Measurements from ENCODE around the genes CHST12 and BRAT1.

DNA sequence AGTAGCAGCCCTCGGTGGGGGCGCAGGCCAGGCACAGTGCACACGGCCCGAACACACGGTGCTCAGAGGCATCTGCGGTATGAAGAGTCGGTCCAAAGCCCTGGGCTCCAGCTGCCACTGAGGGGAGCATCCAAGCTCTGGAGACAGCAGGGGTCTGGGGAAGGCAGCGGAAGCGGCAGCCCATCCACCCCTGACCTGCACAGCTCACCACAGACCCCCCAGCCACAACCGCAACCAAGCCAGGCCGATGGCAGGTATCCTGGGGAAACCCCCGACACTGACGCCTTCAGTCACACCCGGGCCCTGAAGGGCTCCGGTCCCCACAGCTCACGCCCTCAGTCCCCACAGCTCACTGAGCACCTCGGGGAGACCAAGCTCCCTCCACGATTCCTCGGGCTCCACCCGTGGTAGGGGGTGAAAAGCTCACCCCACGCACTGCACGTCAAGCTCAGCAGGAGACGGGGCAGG lies 17.0 kb downstream of the NUDT1 start:
- PRO-cap = no peak

DNA sequence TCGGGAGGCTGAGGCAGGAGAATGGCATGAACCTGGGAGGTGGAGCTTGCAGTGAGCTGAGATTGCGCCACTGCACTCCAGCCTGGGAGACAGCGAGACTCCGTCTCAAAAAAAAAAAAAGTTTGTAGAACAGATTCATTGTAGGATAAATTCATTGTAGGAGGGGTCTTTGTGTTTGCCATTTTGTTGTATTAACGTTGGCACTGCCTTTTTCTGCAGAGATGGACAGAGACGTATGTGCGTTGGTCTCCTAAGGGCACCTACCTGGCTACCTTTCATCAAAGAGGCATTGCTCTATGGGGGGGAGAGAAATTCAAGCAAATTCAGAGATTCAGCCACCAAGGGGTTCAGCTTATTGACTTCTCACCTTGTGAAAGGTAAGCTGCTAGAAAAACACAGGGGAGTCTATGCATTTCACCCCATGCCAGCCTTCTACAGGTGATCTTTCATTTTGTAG lies 9.6 kb downstream of the EIF3B start:
- PRO-cap = no peak

GRCh38 chr7:2402992-2403731 lies at the start of gene CHST12:
TSS of gene CHST12 (plus strand) at chr7:2403611.
- PRO-cap = bidirectional peak, plus-strand start at chr7:2403611, minus-strand start at chr7:2403292

GRCh38 chr7:2409656-2410386 lies 6.4 kb downstream of the CHST12 start:
- PRO-cap = no peak

DNA sequence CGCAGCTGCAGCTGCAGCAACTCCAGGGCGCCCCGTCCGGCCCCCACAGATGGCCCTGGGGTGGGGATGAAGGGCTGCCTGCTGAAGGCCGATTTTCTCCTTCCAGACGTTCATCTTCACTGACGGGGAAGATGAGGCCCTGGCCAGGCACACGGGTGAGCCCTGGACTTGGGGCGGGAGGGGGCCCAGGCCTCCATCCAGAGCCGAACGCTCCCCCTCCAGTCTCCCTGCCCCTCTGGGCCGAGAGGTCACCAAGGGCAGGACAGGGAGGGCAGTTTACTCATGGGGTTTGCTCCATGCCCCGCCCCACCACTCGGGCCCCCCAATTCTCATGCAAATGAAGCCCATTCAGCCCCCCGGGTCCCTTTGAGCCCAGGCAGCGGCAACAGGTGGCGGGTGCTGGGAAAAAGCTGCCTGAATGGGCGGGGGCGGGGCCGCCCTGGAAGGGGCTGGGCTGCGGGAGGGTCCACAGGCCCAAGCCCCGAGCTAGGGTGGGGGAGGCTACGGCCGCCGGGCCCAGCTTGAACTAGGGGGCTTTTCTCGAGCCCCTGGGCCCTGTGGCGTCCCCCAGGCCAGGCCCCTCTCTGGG lies 5.1 kb downstream of the LFNG start:
- PRO-cap = no peak

DNA sequence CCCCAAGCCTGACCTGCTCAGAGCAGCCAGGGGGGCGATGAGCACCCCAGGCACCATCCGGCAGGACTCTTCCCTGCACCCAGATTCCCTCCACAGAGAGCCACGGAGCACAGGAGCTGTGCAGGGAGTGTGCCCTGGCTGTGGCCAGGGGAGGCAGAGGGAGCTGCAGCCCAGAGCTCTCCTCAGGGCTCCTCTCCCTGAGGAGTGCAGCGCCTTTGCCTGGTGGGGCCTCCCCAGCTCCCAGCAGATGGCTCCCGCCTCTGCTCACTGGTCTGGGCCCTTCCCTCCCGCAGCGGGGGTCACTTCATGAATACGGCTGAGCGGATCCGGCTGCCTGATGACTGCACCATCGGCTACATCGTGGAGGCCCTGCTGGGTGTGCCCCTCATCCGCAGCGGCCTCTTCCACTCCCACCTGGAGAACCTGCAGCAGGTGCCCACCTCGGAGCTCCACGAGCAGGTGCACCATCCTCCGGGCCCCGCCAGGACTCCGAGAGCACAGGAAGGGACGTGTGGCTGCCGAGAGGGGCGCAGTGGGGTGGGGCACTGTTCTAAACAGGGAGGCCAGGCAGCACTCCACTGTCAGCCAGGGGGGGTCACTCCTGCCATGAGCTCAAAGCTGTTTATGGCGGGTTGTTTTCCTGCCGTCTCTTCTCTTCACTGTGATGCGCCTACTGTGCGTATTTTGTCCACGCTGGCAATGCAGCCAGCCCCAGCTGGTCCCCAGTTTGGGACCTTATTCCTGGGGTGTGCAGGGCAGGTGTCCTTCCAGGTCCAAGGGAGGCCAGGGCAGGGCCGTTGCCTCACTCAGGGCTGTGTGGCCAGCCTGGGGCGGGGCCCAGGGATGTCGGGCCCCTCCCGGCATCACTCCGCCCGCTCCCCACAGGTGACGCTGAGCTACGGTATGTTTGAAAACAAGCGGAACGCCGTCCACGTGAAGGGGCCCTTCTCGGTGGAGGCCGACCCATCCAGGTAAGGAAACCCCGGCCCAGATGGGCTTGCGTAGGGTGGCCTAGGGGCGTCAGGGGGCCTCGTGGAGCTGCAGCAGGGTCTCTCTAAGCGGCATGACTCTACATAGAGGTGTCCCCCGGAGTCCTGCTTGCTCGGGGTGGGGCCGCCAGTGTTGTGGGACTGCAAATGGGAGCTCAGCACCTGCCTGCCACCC lies 6.8 kb downstream of the LFNG start:
- PRO-cap = no peak

GRCh38 chr7:2529053-2530044 lies 9.8 kb downstream of the LFNG start:
- PRO-cap = bidirectional peak, plus-strand start at chr7:2529902, minus-strand start at chr7:2529765

- PRO-cap = no peak
Observed at GRCh38 chr7:2532252-2532873, 12.8 kb downstream of the LFNG start.

DNA sequence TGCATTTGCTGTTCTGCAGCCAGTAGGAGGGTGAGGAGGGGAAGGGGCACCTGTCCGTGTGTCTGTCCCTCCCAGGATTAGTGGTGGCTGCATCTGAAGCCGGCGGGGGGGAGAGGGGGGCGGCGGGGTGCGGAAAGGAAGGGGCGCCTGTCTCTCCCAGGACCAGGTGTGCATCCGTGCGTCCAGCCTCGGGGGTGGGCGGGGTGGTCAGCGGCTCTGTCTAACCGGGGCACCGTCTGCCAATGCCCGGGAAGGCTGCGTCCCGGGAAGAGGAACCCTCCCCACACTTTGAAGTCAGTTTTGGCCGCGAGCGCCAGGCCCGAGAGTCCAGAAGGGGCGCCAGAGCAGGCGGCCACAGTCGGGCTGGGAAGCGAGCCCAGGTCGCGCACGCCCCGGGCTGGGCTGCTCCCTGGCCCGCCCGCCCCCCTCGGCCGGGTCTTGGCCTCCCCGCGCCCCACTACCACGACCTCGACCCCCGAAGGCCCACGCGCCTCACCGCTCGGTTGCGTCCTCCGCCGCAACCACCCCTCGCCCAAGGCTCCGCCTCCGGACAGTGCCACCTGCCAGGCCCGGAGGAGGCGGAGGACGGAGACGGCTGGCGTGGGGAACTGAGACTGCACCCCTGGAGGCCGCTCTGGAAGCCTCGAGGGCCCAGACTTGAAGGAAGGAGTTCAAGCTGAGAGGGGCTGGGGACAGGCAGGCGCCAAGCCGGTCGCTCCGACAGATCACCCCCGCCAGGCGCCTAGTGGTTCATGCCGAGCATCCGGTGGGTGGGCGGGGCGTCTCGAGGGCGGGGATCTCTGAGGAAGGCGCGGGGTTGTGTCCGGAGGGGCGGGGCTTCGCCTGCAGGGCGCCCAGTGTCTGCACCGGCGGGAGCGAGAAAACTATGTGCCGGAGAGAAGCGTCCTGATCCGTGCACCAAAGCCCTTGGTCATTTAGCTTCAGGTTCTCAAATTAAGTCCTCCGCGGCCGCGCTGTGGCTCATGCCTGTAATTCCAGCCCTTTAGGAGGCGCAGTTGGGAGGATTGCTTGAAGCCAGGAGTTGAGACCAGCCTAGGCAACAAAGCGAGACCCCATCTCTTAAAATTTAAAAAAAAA lies at the start of gene BRAT1:
Gene BRAT1, minus strand, starts transcription at position 534 of the 1,098 bp plus-strand sequence.
- PRO-cap = bidirectional peak, plus-strand start at position 330 of the sequence, minus-strand start at position 285 of the sequence; bidirectional peak, plus-strand start at position 826 of the sequence, minus-strand start at position 525 of the sequence

DNA sequence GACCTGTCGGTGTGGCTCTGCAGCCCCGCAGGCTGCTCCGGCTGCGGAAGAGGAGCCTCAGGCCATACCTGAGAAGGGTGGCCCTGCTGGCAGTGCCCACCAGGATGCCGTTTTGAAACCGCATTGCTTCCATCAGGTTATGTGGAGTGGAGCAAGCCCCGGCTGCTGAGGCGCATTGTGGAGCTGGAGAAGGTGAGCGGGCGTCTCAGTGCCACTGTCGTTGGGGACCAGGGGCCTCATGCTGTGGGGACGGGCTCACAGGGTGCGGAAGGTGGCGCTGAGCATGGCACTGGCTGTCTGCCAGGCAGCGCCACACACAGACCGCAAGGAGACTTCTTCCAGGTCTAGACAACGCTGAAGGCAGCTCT lies 28.9 kb downstream of the IQCE start:
- PRO-cap = no peak

DNA sequence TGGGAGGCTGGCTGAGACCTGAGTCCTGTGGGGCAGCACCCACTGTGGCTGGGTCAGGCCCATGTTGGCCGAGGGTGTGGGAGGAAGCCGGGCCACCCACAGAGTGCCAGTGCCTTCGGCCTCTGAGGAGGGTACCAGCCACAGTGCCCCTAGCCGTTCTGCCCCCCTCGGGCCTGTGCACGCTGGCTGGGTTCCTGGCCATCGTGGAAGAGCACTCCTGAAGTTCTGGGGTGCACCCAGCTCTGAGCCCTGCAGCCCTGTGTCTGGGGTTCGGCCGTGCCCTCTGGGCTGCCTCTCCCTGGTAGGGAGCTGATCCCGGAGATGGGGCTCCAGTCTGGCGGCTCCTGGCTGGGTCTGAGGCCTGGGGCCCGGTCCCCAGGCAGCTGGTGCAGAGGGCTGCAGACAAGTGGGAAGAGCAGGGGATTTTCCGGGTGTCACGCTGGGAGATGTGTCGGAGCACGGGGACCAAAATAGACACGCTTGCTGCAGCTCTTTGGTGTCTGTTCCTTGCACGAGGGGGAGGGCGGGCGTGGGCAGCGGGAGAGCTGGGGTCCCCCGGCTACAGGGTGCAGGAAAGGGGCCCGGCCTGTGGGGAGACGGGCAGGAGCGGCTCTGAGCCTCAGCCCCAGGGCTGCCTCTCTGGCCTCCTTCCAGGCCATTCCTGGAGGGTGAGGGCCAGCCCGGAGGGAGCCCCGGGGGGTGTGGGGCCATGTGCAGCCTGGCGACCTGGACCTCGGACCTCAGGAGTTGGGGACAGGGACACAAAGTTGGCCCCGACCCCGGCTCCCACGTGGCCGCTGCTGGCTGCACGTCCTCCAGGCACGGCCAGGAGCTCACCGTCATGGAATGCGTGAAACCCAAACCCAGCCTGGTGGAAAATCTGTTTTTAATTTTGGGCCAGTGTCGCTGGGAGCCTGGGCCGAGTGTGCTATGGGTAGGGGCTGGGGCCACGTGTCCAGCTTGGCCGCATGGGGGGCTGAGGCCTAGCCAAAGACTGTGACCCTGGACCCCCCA lies 6.4 kb downstream of the TTYH3 start:
- PRO-cap = no peak

- PRO-cap = no peak
Observed at GRCh38 chr7:2662430-2662602, 25.7 kb upstream of the AMZ1 start.

- PRO-cap = no peak
Observed at GRCh38 chr7:2662973-2664157, 24.6 kb upstream of the AMZ1 start.

GRCh38 chr7:2670757-2671381 lies 17.1 kb upstream of the AMZ1 start:
- PRO-cap = no peak

- PRO-cap = no peak
Observed at GRCh38 chr7:2730915-2731576, 43.0 kb downstream of the AMZ1 start.

DNA sequence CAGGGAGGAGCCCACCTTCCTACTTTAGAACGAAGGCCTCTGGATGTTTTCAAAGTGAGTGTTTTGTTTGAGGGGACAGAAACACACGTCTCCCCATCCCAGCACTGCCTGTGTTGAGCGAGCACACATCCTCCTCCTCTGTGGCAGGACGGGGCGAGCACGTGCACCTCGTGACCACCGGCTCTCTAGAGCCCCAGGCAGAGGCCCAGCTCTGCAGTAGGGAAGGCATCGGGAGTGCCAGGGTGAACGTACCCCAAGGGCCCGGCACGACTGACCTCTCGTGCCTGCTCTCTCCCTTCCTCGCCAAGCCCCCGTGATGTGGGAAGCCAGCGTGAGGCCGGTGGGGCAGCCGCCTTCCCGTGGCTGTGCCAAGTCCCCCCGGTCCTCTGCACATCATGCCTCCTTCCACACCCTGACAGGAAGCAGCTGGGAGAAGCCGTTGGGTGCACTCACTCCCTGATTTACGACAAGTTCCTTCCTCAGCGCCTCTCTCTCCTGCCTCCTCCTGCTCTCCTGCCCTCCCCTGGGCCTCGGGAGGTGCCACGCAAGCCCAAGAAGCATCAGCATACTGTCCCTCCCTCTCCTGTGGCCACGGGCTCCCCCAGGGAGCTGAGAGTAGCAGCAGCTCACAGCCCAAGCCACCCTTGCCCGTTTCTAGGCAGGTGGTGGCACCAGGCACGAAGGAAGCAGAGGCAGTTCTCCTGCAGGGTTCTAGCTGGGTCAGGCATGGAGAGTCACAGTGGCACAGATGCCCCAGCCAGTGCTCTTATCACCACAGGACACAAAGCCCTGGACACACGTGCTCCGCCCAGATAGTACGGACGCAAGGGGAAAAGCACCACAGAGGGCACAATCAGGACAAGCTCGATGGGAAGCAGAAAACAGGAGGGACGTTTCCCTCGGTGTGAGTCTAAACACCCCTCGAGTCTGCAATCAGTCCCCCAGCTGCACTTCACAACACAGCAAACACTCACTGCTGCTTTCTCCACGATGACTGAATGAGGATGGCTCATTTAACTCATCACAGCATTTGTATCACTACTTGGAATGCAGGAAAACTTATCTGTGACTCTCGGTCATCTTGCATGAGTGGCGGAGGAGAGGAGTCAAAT lies 47.0 kb downstream of the AMZ1 start:
- PRO-cap = unidirectional peak, plus-strand start at position 216 of the sequence

GRCh38 chr7:2757517-2758694 lies 69.9 kb downstream of the AMZ1 start:
- PRO-cap = no peak

DNA sequence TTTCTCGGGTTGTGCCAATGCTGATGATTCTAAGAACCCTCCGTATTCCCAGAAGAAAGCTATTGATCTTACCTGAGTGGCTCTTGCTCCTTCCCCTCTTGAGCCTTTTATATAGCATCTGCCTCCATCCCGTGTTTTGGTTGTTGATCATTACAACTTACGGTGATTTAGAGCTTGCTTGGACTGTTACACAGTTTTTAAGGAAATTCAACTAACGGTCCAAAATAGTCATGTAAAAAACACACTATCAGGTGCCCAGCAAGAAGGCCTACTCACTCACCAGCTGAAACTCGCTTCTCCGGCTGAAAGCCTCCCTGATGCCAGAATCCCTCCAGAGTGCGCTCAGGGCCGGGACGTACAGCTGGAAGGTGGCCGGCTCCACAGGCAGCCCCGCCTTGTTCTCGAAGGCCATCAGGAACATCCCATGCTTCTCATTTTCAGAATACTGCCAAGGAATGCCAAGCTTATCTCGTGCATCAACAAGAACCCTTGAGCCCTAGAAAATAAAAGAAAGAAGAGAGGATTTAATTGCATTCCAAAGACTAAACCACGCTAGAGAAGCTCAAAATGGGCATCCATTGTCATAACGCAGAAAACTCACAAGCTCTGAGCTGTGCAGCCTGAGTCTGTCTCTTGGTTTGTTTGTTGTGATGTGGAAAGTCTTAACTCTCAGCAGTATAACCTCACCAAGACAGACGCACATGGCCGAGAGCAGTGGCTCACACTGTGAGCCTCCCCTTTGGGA lies 49.3 kb downstream of the GNA12 start:
- PRO-cap = no peak

GRCh38 chr7:2802613-2803075 lies 41.5 kb downstream of the GNA12 start:
- PRO-cap = no peak

DNA sequence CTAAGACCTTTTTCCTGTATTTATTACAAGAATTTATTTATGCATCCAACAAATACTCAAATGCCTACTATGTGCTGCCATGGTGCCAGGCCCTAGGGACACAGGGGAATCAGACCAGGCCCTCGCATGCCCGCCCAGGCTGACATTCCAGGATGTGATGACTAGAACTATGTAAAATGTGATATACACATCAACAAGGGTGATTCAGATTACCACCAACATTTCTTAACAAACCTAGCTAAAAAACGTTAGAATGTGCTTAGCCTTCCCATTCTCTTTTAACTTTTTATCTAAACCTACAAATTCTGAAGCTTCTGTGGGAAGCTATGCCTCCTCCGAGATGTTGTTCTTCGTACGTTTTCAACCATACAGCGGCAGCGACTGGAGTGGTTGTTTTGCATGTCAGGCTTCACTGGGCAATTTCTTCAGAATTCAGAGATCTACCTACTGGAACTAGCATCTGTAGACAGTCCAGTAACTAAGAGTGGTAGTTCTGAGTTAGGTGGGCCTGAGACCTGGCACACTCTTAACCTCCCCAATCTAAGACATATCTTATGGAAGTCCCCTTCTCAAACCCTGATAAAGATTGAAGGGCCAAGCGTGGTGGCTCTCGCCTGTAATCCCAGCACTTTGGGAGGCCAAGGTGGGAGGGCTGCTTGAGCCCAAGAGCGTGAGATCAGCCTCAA lies 22.1 kb downstream of the GNA12 start:
- PRO-cap = no peak